GM12878 (cell line): ENCODE measurements around the gene SNAI1.

- RAMPAGE, long total RNA = no peak
- RRBS, 2 experiments = 17 to 25% methylated on average over 2 of the region's 9 CpGs
CAGE:
- cytosol, long polyA minus RNA = no peak
- cytosol, long polyA plus RNA = no peak
- long polyA plus RNA = no peak
- nucleolus, long total RNA = no peak
- nucleus, long polyA plus RNA = no peak
- nucleus, long total RNA = no peak
These were observed 501.8 kb upstream of the SULF2 start for GRCh38 chr20:48286850-48287776.

DNA sequence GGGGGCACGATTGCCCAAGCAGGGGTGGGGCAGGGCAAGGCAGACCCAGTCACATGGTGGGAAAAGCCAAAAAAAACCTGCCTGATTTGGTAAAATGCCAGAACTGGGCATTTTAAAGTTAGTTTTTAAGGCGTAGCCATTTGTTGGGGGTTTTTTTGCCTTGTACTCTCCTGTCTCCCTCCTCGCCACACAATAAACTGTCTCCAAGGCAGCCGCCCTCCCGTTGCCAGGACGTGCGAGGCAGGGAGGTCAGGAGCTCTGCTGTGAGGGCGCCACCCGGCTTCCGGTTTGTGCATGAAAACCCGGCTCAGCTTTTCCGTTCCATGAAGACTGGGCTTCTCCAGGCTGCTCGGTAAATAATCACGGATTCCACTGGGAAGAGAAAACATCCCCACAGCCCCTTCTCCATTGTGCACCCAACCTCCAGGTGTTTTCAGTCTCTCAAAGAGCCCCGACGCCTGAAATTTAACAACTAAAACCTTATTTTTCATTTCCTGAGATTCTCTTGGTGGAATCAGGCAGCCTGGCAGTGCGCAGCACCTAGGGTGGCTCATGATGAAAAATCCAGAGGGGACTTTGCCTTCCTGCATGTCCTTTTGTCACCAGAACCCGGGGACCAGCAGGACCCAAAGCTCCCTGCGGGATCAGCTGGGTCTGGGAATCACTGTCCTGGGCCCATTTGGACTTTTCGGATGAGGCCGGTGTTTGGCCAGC is 453.4 kb downstream of the PREX1 start:
- RAMPAGE, long total RNA = no peak
- RRBS, 2 experiments = 55 to 68% methylated on average over 2 of the region's 21 CpGs
CAGE:
- cytosol, long polyA minus RNA = no peak
- cytosol, long polyA plus RNA = no peak
- long polyA plus RNA = no peak
- nucleolus, long total RNA = no peak
- nucleus, long polyA plus RNA = no peak
- nucleus, long total RNA = no peak

DNA sequence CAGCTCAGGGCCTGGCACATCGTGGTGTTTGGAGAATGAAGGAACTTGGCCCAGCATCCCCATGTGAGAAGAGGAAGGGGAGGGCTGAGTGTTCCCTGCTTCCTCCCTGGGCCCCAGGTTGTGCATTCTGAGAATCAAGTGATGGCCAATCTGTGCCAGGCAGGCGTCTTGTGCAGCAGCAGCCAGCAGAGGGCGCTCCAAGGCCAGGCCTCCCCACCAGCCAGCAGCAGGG is 192.1 kb downstream of the PREX1 start:
- RAMPAGE, long total RNA = no peak
- RRBS, 2 experiments = no CpG with 5 or more reads among the region's 3 CpGs
CAGE:
- cytosol, long polyA minus RNA = no peak
- cytosol, long polyA plus RNA = no peak
- long polyA plus RNA = no peak
- nucleolus, long total RNA = no peak
- nucleus, long polyA plus RNA = no peak
- nucleus, long total RNA = no peak

GRCh38 chr20:48652953-48653594 is 174.7 kb downstream of the PREX1 start:
- RAMPAGE, long total RNA = no peak
- RRBS, 2 experiments = no CpG with 5 or more reads among the region's 13 CpGs
CAGE:
- cytosol, long polyA minus RNA = no peak
- cytosol, long polyA plus RNA = no peak
- long polyA plus RNA = no peak
- nucleolus, long total RNA = no peak
- nucleus, long polyA plus RNA = no peak
- nucleus, long total RNA = no peak

GRCh38 chr20:48658099-48658397 is 169.8 kb downstream of the PREX1 start:
- RAMPAGE, long total RNA = no peak
- RRBS, 2 experiments = no CpG with 5 or more reads among the region's 12 CpGs
CAGE:
- cytosol, long polyA minus RNA = no peak
- cytosol, long polyA plus RNA = no peak
- long polyA plus RNA = no peak
- nucleolus, long total RNA = no peak
- nucleus, long polyA plus RNA = no peak
- nucleus, long total RNA = no peak

DNA sequence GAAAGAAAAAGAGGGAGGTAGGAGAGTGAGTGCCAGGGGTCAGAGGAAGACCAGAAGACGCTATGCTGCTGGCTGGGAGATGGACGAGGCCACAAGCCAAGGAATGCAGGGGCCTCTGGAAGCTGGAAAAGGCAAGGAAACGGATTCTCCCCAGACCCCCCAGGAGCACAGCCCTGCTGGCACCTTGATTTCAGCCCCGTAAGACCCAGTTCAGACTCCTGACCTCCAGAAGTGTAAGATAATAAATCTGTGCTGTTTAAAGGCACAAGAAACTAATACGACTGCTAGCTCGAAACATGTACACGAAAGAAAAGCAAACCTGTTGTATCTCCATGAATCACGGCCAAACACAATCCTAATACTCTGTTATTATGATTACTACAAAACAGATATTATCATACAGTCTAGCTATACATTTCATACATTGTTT is 63.0 kb downstream of the PREX1 start:
- RAMPAGE, long total RNA = no peak
- RRBS, 2 experiments = no CpG with 5 or more reads among the region's 8 CpGs
CAGE:
- cytosol, long polyA minus RNA = no peak
- cytosol, long polyA plus RNA = no peak
- long polyA plus RNA = no peak
- nucleolus, long total RNA = no peak
- nucleus, long polyA plus RNA = no peak
- nucleus, long total RNA = no peak

- RAMPAGE, long total RNA = no peak
- RRBS, 2 experiments = no CpG with 5 or more reads among the region's 19 CpGs
CAGE:
- cytosol, long polyA minus RNA = no peak
- cytosol, long polyA plus RNA = no peak
- long polyA plus RNA = no peak
- nucleolus, long total RNA = no peak
- nucleus, long polyA plus RNA = no peak
- nucleus, long total RNA = no peak
These were observed 55.4 kb downstream of the PREX1 start for GRCh38 chr20:48772293-48772999.

- RAMPAGE, long total RNA = no peak
- RRBS, 2 experiments = no CpG with 5 or more reads among the region's 5 CpGs
CAGE:
- cytosol, long polyA minus RNA = no peak
- cytosol, long polyA plus RNA = no peak
- long polyA plus RNA = no peak
- nucleolus, long total RNA = no peak
- nucleus, long polyA plus RNA = no peak
- nucleus, long total RNA = no peak
These were observed 62.1 kb downstream of the ARFGEF2 start for GRCh38 chr20:48983259-48984275.

- RAMPAGE, long total RNA = no peak
- RRBS, 2 experiments = no CpG with 5 or more reads among the region's 13 CpGs
CAGE:
- cytosol, long polyA minus RNA = no peak
- cytosol, long polyA plus RNA = no peak
- long polyA plus RNA = no peak
- nucleolus, long total RNA = no peak
- nucleus, long polyA plus RNA = no peak
- nucleus, long total RNA = no peak
These were observed 16.9 kb downstream of the DDX27 start for GRCh38 chr20:49236063-49236563.

- RAMPAGE, long total RNA = no peak
- RRBS, 2 experiments = no CpG with 5 or more reads among the region's 4 CpGs
CAGE:
- cytosol, long polyA minus RNA = no peak
- cytosol, long polyA plus RNA = no peak
- long polyA plus RNA = no peak
- nucleolus, long total RNA = no peak
- nucleus, long polyA plus RNA = no peak
- nucleus, long total RNA = no peak
These were observed 100.9 kb downstream of the KCNB1 start for GRCh38 chr20:49381492-49381954.

GRCh38 chr20:49385461-49386015 is 96.9 kb downstream of the KCNB1 start:
- RAMPAGE, long total RNA = no peak
- RRBS, 2 experiments = no CpG with 5 or more reads among the region's 4 CpGs
CAGE:
- cytosol, long polyA minus RNA = no peak
- cytosol, long polyA plus RNA = no peak
- long polyA plus RNA = no peak
- nucleolus, long total RNA = no peak
- nucleus, long polyA plus RNA = no peak
- nucleus, long total RNA = no peak

DNA sequence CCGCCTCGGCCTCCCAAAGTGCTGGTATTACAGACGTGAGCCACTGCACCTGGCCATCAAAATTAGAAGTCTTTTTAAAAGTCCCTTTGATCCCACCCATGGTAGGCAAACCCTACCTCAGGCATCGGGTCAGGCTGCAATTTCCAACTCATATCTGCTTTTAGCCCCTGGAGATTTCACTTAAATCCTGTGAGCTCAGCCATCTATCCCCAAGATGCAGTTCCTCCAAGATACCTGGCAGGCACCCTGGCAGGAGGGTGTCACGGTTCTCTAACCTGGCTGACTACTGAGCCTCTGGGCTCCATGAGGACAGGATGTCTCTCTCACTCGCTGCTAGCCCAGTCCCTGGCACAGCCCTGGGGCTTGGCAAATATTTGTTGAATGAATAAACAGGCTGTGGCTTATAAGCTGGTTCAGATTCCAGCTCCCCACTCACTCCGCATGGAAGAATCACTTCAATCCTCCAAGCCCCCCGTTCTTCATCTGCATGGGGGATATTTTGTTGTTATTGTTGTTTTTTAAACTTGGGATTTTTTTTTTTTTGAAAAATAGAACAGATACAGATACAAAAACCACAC is 36.5 kb upstream of the PTGIS start:
- RAMPAGE, long total RNA = no peak
- RRBS, 2 experiments = no CpG with 5 or more reads among the region's 8 CpGs
CAGE:
- cytosol, long polyA minus RNA = no peak
- cytosol, long polyA plus RNA = no peak
- long polyA plus RNA = no peak
- nucleolus, long total RNA = no peak
- nucleus, long polyA plus RNA = no peak
- nucleus, long total RNA = no peak

DNA sequence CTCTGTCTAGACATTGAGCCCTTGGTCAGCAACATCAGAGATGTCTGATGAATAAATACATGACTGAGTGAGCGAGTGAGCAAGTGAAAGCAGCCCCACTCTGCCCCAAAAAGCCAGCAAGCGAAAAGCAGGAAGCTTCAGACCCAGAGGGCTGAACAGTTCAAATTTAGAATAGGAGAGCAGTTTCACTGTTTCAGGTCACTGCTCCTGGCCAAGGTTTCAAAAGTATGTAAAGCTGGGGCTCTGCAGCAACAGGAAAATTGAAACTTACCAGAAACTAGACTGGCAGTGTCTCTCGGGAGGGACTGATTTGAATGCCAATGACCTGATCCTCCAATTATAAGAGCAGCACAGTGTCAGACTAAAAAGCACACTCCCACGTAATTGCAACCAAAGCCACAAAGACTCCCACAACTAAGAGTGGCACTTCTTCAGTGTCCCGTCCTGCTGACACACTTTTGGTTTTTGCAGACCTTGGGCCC is 52.4 kb upstream of the PTGIS start:
- RAMPAGE, long total RNA = no peak
- RRBS, 2 experiments = no CpG with 5 or more reads among the region's 5 CpGs
CAGE:
- cytosol, long polyA minus RNA = no peak
- cytosol, long polyA plus RNA = no peak
- long polyA plus RNA = no peak
- nucleolus, long total RNA = no peak
- nucleus, long polyA plus RNA = no peak
- nucleus, long total RNA = no peak

DNA sequence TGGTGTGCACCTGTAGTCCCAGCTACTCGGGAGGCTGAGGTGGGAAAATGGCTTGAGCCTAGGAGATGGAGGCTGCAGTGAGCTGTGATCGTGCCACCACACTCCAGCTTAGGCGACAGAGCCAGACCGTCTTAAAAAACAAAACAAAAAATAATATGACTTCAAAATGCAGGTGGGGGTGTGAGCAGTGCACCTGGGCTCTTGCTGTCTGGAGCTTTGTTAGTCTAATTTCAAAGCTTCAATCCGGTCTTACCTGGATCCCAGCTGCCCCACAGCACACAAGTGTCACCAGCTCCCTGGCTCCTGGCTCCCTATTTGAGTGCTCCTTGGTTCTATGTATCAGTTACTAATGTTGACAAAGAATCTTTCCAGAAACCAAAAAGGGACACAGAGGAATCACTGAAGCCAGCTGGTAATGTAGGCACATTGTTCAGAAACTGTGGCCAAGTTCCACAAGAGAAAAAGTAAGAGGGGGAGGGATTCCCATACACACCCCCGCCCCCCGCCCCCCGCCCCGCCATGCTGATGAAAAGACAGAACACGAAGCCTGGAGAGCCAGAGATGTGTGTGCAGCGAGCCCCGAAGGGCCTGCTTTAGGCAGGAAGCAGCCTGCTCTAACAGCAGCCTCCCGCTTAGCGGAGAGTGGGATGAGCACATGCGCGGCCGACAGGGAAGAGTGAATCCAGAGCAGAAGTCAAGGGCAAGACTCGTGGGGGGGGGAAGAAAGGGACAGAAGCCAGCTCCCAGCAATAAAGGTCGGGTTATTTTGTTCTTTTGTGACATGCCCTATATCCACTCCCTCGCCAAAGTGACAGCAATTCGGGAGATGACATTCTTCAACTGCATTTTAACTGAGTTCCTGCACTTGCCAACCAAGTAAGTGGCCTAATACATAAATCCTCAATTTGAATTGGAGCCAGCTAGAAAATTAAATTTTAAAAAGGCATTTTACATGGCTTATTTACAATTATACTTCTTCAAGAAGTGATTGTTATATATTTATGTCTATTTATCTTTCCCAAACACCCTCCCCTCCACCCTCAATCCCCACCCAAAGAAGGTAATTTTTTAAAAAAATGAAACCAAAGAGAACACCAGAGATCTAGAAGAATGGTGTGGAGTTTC is 67.2 kb upstream of the PTGIS start:
- RAMPAGE, long total RNA = no peak
- RRBS, 2 experiments = no CpG with 5 or more reads among the region's 21 CpGs
CAGE:
- cytosol, long polyA minus RNA = no peak
- cytosol, long polyA plus RNA = no peak
- long polyA plus RNA = no peak
- nucleolus, long total RNA = no peak
- nucleus, long polyA plus RNA = no peak
- nucleus, long total RNA = no peak

DNA sequence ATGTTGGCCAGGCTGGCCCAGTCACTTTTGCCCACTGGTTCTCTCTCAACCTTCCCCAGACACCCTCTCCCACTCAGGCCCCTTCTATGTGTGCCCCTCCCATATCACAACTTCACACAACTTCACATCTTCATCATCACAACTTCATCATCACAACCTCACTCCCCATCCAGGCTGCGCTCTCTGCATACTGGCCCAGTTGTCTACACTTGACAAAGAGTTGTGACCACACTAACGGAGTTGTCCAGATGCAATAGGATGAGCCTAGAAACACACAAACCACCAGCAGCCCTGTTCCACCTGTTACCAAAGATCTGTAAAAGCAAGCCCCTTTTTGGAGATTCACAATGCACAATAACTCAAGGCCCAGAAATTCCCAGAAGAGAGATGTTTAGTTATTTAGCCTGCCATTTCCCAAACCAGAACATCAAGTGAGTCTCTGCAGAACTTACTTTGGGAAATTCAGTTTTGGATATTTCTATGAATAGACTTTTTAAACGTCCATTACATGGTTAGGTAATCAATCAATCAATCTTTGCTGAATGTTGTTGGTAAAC is 53.6 kb downstream of the B4GALT5 start:
- RAMPAGE, long total RNA = no peak
- RRBS, 2 experiments = no CpG with 5 or more reads among the region's 3 CpGs
CAGE:
- cytosol, long polyA minus RNA = no peak
- cytosol, long polyA plus RNA = no peak
- long polyA plus RNA = no peak
- nucleolus, long total RNA = no peak
- nucleus, long polyA plus RNA = no peak
- nucleus, long total RNA = no peak

DNA sequence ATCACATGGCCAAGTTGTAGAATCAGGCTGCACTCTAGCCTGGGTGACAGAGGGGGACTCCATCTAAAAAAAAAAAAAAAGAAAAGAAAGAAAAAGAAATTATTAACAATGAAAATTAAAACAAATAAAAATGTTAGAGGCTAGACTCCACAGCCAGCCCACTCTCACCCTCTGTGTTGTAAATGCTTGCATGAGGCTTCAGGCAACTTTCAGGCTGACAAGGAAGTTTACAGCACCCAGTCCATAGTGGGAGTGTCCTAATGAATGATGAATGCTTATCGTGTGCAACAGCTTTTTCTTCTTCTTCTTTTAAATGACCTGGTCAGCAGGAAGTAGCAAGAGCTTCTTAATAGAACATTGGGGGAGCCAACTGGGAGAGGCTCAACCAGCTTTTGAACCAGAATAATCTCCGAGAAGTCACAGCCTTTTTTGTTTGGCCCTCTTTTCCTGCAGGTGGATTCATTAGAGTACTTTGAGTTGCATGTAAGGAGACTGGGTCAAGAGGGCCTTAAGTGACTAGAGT is 47.5 kb upstream of the SLC9A8 start:
- RAMPAGE, long total RNA = no peak
- RRBS, 2 experiments = no CpG with 5 or more reads among the region's 2 CpGs
CAGE:
- cytosol, long polyA minus RNA = no peak
- cytosol, long polyA plus RNA = no peak
- long polyA plus RNA = no peak
- nucleolus, long total RNA = no peak
- nucleus, long polyA plus RNA = no peak
- nucleus, long total RNA = no peak

DNA sequence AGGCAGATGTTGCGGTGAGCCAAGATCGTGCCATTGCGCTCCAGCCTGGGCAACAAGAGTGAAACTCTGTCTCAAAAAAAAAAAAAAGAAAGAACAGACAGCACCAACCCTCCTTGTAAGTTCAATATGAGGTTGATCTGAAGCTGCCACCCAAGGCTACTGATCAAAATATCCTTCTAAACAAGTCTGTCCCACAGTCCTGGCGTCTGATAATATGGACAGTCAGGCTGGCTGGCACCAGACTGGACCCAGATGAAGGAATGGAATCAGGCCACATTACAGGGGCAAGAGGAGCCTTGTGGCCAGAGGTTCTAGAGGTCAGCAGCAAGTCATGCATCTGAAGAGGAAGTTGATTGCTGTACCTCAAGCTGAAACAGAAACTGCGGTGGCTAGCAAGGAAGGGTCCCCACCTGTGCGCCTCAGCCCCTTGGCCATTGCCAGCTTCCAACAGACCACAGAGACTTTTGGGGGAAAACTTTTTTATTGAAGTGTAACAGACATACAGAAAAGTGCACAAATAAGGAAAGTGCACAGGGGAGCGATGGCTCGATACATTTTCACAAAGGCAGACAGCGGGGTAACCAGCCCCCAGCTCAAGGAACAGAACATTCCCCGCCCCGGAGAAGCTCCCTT is 26.9 kb upstream of the SLC9A8 start:
- RAMPAGE, long total RNA = no peak
- RRBS, 2 experiments = no CpG with 5 or more reads among the region's 11 CpGs
CAGE:
- cytosol, long polyA minus RNA = no peak
- cytosol, long polyA plus RNA = no peak
- long polyA plus RNA = no peak
- nucleolus, long total RNA = no peak
- nucleus, long polyA plus RNA = no peak
- nucleus, long total RNA = no peak

GRCh38 chr20:49982194-49983370 is at the start of gene SNAI1:
TSS of gene SNAI1 (plus strand) at chr20:49982980.
- RAMPAGE, long total RNA = no peak
- RRBS, 2 experiments = 2 to 3% methylated on average over 36 to 41 of the region's 104 CpGs
CAGE:
- cytosol, long polyA minus RNA = no peak
- cytosol, long polyA plus RNA = no peak
- long polyA plus RNA = no peak
- nucleolus, long total RNA = start-site peak on the plus strand at chr20:49982944-49982981, 8 reads
- nucleus, long polyA plus RNA = no peak
- nucleus, long total RNA = no peak

DNA sequence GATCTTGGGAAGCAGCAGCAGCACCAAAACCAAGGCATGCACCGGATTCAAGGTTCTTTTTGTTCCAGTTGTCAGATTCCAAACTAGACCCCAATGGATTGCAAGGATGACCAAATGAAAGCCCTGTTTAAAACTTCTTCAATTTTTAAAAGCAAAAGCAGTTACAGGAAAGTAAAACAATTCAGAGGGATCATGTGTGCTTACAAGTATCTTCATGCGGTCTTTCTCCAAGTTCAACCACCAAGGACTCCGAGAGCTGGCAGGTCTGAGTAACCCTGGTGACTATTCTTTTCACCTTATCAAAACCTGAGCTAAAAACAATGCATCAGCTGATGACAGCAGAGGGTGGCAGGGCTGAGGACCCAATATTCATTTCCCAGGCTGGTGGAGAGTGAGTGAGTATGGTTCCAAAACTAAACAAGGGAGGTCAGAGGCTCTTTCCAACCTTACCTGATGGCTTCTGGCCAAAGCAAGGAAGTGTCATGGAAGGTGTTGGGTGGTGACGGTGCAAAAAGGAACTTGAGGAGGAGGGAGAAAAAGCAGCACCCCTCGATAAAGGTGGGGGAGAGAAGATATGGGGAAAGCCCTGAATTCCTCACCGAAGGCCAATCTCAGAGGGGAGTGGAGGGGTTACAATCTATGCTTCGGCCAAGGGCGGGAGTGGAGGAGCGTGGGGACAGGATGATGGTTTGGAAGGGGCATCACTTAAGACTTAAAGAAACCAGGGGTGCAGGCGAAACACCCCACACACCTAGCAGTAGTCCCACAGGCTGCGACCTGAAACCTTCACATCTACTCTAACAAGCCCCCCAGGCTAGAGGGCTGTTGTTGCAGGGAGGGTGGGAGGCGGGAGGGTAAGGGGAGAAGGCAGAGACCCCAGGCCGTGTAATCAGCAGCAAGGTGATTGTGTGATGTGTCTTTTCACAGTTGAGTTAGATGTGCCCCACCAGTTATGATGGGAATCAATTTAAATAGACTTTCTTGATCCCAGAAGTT is 31.1 kb downstream of the UBE2V1 start:
- RAMPAGE, long total RNA = no peak
- RRBS, 2 experiments = no CpG with 5 or more reads among the region's 13 CpGs
CAGE:
- cytosol, long polyA minus RNA = no peak
- cytosol, long polyA plus RNA = no peak
- long polyA plus RNA = no peak
- nucleolus, long total RNA = no peak
- nucleus, long polyA plus RNA = no peak
- nucleus, long total RNA = no peak

GRCh38 chr20:50085859-50086420 is 27.0 kb downstream of the UBE2V1 start:
- RAMPAGE, long total RNA = no peak
- RRBS, 2 experiments = 0% methylated on average over 3 of the region's 5 CpGs; no CpG with 5 or more reads in 1 of the 2 experiments
CAGE:
- cytosol, long polyA minus RNA = no peak
- cytosol, long polyA plus RNA = no peak
- long polyA plus RNA = no peak
- nucleolus, long total RNA = no peak
- nucleus, long polyA plus RNA = no peak
- nucleus, long total RNA = no peak